Camera-type eye (tissue), 1 donor: ENCODE measurements around the genes CEACAM5 and ERFL.

- RAMPAGE, long total RNA: no peak
These were observed 11.7 kb downstream of the CCDC97 start for GRCh38 chr19:41321449-41322354.

DNA sequence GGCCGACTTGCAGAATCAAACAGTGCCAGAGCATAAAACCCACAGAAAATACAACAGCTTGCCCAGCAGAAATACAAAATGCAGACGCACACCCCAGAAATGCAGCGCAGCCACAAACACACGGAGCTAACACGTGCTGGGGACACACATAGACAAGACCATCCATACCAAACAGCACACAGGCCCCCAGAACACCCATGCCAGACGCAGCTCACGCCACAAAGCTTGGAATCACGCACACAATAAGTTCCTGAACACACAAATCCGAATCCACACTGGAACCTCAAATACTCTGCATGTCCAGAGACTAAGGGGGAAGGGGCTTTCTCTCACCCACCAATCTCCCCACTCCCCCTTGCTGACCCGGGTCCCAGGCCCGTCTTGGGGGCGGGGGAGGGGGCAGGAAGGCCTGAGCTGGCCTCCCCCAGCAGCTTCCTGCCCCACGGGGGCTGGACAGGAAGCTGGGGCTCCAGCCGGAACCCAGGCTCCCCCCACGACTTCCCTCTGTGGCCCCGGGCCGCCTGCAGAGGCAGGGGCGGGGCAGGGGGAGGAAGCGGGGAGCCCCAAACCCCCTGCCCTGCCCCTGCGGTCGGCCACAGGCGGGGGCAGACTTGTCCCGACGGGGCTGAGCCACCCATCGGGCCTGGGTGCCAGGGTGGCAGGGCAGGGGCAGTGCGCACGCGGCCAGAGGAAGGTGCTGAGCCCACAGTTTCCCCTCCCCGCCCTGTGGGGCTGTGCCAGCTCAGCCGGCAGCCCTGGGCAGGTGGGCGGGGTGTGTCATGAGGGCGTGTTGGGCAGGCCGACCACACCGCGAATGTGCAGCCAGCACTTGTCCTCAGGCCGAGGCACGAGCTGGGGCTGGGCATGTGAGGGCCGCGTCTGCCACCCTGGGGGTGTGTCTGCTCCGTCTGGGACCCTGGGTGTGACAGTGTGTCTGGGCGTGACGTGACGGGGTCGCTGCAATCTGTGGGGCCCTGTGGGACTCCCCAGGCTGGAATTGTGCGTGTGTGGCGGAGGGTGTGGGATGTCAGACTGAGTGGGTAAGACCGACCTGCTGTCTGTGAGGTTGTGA is 17.5 kb downstream of the CCDC97 start:
- RAMPAGE, long total RNA: no peak

- RAMPAGE, long total RNA: no peak
These were observed 20.9 kb downstream of the CCDC97 start for GRCh38 chr19:41330658-41331475.

- RAMPAGE, long total RNA: no peak
These were observed 2.2 kb downstream of the TGFB1 start for GRCh38 chr19:41351161-41352238.

- RAMPAGE, long total RNA: no peak
These were observed 835 bp downstream of the TGFB1 start for GRCh38 chr19:41352653-41353521.

DNA sequence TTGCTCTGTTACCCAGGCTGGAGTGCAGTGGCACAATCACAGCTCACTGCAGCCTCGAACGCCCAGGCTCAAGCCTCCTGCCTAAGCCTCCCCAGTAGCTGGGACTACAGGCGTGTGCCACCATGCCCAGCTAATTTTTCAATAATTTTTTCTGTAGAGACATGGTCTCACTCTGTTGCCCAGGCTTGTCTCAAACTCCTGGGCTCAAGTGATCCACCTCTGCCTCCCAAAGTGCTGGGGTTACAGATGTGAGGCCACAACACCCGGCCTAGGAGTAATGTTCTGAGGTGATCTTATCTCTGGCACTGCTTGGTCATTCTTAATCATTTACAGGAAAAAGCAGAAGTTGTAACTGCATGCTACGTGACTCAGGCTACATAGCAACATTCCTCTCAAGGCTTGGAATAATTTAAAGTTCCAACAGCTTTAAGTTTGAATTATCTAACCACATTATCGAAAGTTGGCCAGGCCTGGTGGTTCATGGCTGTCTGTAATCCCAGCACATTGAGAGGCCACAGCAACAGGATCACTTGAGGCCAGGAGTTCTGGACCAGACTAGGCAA is 3.8 kb upstream of the B9D2 start:
- RAMPAGE, long total RNA: no peak

- RAMPAGE, long total RNA: no peak
These were observed 12.0 kb downstream of the B3GNT8 start for GRCh38 chr19:41415175-41415645.

- RAMPAGE, long total RNA: no peak
These were observed 5.8 kb upstream of the B3GNT8 start for GRCh38 chr19:41432802-41433473.

DNA sequence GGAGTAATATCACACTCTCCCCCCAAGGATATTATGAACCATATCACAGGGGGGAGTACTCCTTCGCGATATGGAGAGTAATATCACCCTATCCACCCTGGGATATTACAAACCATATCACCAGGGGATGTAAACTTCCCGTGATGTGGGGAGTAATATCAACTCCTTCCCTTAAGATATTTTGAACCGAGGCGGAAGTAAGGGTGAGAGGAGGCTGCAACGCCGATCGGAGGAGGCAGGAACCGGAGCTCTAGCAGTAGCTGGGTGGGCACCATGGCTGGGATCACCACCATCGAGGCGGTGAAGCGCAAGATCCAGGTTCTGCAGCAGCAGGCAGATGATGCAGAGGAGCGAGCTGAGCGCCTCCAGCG is 62.9 kb downstream of the ERICH4 start:
- RAMPAGE, long total RNA: no peak

- RAMPAGE, long total RNA: no peak
These were observed 16.5 kb downstream of the CEACAM7 start for GRCh38 chr19:41671433-41672072.

GRCh38 chr19:41708188-41708920 is at the start of gene CEACAM5:
TSS of gene CEACAM5 (plus strand) at chr19:41708626.
- RAMPAGE, long total RNA: start-site peak on the plus strand at chr19:41708598-41708629, 27 reads

DNA sequence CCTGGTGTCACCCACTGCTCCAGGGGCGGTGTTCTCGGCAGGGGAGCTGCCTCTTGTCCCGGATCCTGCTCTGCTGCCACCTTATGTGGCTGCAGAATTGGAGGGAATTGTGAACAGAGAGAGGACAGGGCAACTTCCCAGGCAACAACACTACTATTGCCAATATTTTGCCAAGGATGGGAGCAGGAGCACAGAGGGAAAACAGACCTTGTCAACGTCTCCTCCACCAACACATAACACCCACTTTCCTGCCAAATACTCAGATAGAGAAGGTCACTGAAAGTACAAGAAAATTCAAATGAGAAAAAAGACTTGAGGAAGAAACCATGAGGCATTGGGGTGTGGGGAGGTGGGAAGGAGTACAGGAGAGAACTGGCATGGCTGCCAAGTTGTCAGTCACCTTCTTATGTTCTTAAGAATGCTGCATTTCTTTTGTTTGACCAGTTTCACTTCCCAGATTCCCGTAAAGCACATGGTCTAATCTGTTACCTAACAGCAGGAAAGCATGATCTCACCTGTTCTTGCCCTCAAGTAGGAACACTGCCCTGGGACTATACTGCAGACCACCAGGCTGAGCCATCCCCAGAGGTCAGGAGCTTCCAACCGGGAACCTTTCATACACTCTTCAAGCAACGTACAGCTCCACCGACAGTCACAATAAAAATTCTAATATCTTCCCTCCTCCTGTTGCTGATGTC is 4.7 kb upstream of the CEACAM6 start:
- RAMPAGE, long total RNA: no peak

- RAMPAGE, long total RNA: no peak
These were observed 935 bp downstream of the RPS19 start for GRCh38 chr19:41860672-41861708.

DNA sequence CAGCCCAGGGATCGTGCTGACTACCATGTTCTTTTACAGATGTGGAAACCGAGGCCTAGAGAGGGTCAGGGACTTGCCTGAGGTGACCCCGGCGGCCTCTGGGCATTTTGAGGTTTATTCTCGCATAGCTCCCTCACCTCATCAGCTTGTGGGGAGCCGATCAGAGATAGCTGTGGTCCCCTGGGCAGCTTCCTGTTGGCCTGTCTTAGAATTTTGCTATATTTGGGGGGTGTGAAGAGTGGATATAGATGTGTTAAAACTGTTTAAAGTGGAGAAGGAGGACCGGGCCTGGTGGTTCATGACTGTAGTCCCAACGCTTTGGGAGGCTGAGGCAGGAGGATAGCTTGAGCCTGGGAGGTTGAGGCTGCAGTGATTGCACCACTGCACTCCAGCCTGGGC is 6.9 kb downstream of the ARHGEF1 start:
- RAMPAGE, long total RNA: no peak

GRCh38 chr19:41927699-41928689 is at the start of gene ERFL:
TSS of gene ERFL (minus strand) at chr19:41928449.
- RAMPAGE, long total RNA: no peak

GRCh38 chr19:41928690-41929630 is 711 bp upstream of the ERFL start:
- RAMPAGE, long total RNA: no peak

DNA sequence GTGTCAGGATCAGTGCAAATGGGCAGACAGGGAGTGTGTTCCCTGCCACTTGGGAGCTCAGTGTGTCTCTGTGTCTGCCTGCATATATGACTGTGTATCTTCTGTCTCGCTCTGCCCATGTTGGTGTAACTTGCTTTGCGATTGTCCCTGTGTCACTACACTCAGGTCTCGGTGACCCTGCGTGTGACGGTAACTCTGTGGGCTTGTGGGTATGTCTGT is 8.1 kb upstream of the ERFL start:
- RAMPAGE, long total RNA: no peak

DNA sequence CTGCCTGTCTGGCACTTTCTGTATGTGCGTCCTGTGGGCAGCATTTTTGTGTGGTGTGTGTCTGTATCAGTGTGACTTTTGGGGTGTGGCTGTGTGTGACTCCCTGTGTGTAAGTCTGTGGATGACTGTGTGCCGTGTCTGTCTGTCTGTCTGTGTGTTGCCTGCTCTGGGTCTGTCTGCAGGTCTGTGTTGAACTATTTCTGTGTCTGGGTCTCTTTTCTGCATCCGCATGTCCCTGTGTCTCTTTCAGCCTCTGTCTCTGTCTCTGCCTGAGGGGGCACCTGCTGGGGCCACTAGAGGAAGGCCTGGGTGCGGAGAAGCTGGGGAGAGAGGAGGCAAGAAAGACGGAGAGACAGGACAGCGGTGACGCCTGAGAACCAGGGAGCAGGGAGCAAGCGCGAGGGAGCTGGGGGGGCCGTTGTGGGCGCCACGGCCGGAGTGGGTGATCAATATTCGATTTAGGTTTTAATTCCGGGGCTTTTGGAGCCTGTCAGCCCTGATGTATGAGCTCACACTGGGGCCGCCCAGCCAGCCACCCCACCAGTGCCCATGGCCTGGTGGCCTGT is 8.5 kb upstream of the ERFL start:
- RAMPAGE, long total RNA: no peak

- RAMPAGE, long total RNA: no peak
These were observed 2.9 kb downstream of the ZNF574 start for GRCh38 chr19:42078756-42079445.

DNA sequence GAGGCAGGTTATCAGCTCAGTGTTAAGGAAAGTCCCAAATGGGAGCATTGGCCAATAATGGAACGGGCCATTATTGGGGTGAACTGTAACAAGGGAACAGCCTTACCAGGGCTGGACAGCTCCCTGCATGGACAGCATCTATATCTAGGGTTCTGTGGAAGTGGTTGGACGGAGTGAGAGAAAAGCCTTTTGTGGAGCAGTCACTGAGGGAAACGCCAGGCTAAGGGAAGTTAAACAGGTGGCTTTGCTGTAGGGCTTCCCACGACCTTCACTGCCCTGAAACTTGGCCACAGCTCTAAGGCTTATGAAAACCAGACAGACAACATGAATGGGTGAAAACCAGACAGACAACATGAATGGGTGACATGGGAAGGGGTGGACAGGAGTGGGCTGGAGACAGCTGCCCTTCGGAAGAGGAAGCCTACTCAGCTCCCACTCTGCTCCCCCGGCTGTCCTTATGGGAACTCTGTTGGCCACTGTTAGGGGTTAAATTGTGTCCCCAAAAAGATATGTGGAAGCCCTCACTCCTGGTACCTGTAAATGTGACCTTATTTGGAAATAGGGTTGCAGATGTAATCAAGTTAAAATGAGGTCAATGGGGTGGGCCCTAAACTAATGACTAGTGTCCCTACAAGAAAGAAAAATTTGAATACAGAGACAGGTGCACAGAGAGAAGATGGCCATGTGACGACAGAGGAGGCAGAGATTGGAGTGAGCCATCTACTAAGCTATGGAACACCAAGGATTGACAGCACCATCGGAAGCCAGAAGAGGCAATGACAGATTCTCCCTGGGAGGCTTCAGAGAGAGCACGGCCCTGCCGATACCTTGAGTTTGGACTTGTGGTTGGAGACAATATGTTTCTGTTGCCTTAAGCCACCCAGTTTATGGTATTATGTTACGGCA is 16.7 kb downstream of the POU2F2 start:
- RAMPAGE, long total RNA: no peak